ENCODE results near the genes ACER2 and TMEM215.

DNA sequence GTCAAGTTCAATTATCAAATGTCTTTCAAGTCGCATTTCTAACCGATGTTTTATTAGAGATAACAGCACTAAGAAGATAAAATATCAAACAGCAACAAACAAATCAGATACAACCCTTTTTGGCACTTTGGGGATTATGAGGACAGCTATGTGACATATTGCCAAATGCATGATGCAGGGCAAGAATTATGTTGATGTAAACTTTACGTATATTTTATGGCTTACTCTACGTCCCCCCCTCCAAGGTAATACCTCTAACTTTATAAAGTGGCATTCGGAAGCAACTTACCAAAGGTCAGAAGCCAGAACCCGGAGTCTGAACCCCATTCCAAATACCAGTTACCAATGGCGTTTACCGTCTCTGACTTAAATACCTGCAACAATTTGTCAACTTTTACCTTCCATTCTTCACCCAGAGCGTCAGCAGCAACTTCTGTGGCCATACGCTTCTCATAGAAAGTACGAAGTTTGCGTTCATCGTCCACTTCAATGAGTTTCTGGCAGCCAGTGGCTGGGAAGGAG is 886 bp downstream of the RPS6 start:
- RRBS, result no CpG with 5 or more reads among the region's 13 CpGs

- RRBS, result 1% methylated on average over 25 of the region's 77 CpGs
Measured at GRCh38 chr9:19408610-19409666, at the start of gene ACER2. ACER2 (plus strand) TSS chr9:19409009.

DNA sequence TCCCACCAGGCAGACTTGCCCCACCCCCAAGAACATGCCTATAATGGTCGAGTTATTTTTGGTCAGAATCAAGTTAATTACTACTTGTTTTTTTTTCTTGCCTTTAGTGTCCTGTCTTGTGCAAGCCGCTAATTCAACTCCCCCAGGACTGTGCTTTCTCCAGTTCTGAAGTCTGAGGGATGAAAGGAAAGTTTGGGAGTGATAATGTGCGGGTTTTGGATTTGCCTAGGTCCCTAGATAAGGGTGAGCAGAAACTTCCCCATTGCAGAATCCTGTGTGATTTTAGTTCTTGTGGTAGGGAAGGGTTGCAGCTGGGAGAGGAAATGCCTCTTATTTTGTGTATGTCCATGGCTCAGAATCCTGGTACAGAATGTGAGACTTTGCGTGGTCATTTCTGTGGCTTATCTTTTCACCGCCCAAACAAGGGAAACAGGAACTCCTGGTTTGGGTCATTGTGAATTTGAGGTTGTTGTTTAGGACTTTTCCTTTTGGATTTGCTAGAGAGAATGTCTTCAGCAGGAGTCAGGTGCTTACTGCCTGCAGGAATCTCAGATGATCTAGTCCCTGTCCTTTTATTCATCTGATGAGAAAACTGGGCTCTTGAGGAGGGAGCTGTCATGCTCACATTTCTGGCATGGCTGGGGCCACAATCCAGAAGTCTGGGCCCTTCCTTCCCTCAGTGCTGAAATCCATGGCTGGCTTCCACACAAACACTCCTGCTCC is 1.0 kb downstream of the ACER2 start:
- RRBS, result no CpG with 5 or more reads among the region's 5 CpGs

DNA sequence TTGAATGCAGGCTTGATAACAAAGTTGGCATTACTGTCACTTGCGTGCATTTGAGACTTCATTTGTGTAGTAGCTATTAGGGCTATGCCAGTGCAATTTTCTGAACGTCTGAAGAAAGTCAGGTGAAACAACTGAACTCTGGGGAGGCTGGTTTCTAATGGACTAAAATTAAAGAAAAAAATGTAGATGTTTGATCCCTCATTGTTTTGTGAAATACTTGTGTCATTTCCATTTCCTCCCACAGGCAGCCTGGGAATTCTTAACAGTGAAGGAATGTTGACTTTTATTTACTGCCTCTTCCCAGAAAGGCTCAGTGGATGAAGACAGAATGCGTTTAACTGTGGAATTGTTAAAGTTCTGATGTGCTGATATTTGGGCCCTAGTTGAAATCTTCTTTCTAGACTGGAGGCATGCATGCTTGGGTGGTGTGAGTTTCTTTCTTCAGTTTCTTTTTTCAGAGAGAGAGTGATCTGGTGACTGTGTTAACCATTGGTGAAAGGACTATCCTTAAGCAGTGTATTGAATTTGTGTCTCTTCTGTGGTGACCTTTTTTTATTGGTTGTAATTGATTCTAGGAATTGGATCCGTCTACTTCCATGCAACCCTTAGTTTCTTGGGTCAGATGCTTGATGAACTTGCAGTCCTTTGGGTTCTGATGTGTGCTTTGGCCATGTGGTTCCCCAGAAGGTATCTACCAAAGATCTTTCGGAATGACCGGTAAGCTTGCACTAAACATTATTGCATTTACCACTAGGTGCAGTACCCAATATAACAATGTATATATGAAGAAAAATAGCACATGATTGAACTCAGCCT is 15.5 kb downstream of the ACER2 start:
- RRBS, result no CpG with 5 or more reads among the region's 6 CpGs

DNA sequence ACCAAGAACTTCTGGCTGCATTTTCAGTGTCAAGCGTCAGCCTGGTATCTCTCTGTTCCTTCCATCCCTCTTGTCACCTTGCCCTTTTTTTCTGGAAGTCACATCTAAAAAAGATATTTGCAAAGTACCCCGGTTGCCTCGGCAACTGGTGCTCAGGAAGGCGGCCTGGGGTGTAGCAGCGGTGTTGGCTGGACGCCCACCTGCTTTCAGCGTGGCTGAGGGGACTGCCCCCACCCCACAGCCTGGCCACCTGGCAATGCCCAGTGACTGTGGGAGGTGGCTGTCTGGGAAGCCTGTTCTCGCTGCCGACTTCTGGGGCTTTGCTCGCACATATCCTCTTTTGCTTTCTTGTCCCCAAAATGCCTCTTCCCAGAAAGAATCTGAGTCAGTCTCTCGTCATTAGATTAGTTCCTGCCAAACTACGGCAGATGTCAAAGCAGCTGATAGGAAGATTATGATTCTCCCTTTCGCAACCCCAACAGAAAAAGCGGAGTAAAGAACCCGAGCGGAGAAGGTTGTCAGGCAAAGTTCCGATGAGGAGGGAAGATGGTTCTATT is 84.6 kb downstream of the ACER2 start:
- RRBS, result no CpG with 5 or more reads among the region's 17 CpGs

DNA sequence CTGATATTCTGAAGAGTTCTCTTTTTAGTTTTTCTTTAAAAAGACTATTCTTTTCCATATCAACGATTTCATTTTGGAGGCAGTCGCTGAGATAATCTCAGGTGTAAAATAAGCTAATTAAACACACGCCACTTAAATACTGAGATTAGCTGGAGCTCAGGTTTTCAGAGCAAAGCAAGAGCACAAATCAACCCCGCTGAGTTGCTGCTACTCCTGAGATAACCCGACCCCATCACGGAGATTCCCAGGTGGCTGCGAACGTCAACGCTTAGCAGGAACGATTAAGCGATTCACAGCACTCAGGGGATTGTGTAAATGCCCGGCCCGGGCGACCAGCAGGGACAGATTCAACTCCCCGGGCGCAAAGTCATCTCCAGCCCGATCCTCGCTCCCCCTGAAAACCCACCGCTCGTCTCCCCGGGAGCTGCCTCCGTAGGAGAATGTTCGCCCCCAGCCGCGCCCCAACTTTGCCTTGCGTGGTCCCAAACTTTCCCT is 796 bp downstream of the SLC24A2 start:
- RRBS, result 7% methylated on average over 7 of the region's 26 CpGs

GRCh38 chr9:20159150-20159520 is 370.3 kb upstream of the SLC24A2 start:
- RRBS, result no CpG with 5 or more reads among the region's 5 CpGs

DNA sequence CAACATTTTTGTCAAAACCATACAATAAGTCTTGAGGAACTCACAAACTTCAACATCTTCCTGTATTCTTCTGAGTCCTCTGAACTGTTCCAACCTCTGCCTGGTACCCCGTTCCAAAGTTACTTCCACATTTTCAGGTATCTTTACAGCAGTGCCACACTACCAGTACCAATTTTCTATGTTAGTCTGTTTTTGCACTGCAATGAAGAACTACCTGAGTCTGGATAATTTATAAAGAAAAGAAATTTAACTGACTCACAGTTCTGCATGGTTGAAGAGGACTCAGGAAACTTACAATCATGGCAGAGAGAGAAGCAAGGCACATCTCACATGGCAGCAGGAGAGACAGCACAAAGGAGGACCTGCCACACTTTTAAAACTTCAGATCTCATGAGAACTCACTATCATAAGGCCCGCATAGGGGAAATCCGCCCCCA is 81.1 kb downstream of the MLLT3 start:
- RRBS, result no CpG with 5 or more reads among the region's 3 CpGs

- RRBS, result no CpG with 5 or more reads among the region's 5 CpGs
Measured at GRCh38 chr9:20732129-20732567, 48.1 kb downstream of the FOCAD start.

GRCh38 chr9:21527989-21528444 is 45.9 kb upstream of the IFNE start:
- RRBS, result no CpG with 5 or more reads among the region's 5 CpGs

DNA sequence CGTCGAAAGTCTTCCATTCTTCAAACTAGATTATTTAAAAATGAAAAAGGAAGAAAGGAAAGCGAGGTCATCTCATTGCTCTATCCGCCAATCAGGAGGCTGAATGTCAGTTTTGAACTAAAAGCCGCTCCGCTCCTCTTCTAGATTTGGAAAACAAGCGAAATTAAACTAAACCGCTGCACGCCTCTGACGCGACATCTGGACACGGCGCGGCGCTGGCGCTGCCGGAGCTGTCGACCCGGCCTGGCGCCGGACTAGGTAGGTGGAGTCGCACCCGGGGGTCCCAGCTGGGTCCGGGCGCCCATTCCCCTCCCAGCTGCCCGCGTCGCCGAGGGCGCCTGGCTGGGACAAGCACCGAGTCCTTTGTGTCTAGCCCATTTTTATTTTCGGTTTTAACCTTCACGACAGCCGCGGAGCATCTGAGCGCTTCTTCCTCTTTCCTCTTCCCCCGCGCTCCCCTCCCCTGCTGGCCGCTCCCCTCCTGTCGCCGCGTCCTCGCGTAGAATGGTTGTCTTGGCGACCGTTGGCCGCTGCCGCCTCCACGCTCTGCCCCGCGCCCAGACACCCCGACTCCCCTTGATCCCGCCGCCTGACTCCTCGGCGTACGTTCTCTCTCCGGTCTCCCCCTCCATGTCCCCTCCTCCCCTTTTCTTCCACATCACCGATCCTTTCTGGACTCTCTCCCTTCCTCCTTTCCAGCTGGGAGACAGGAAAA is 14.0 kb downstream of the CDKN2B start:
- RRBS, result no CpG with 5 or more reads among the region's 59 CpGs

DNA sequence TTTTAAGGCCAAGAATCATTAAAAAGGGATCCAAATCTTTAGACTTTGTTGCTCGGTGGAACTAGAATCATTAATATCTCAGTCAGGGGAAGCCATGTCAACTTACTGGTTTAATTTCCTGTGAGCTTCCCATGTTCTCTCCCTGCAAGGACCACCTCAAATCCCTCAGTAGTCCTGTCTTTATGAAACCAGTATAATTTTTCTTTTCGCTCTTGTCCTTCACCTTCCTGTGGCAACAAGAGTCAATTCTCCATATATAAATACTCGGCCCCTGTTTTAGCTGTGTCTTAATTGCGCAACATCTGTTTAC is 30.0 kb upstream of the CDKN2B start:
- RRBS, result no CpG with 5 or more reads among the region's 4 CpGs

- RRBS, result no CpG with 5 or more reads among the region's 2 CpGs
Measured at GRCh38 chr9:22098537-22099240, 89.6 kb upstream of the CDKN2B start.

DNA sequence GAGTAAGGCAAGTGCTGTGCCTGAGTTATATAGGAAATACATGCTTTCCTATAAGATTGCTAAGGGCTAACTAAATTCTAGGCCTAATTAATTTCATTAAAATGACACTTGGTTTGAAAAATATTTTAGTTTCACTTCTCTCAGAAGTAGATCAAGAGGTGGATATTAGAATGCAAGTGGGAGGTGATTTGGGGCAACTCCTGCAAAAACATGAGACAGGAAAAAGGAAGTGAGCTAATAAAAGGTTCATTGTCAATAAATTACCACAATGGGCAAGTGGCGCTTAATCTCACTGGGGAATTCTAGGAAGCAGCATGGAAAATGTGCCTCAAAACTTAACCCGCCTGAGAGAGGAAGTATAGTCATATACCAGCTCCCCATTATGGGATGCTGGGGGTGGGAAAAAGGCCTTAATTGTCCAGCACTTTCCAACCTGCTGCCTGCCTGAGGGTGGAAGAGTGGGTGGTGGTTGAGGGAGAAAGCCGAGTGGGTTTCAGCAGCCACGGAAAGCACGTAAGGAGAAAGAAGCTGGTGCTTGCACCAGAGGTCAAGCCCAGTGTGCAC is 204.1 kb downstream of the ELAVL2 start:
- RRBS, result no CpG with 5 or more reads among the region's 5 CpGs

GRCh38 chr9:26746648-26747169 is 145.9 kb downstream of the CAAP1 start:
- RRBS, result no CpG with 5 or more reads among the region's 3 CpGs

DNA sequence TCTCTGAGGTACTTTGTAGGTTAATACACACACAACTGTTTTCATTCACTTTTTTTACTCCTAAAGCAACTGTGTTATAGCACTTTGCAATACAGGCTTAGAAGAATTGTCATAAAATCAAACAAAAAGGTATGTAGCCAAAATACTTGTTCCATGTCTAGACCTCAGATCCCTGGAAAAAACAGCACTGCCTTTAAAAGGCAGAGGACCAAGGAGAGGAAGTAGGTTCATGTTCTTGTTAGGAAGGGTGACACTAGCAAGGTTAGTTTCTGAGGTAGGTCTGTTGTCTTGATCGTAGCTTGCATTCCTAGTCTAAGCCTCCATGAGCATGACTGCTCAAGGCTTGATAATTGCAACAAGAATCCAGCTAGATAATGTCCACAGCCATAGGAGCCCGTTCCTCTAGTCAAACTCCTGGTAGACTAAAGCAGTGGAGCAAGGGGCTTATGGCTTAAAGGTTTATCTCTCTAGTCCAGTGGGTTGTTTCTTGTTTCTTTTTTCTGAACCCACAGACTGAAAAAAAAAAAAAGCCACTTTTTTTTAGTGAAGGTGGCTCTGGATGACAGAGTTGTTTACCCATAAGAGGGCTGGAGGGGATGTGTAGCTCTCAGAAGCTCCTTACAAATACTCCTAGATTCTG is 2.1 kb downstream of the TEK start:
- RRBS, result no CpG with 5 or more reads among the region's 2 CpGs

GRCh38 chr9:27564718-27565061 is 8.6 kb downstream of the C9orf72 start:
- RRBS, result no CpG with 5 or more reads among the region's 1 CpG

DNA sequence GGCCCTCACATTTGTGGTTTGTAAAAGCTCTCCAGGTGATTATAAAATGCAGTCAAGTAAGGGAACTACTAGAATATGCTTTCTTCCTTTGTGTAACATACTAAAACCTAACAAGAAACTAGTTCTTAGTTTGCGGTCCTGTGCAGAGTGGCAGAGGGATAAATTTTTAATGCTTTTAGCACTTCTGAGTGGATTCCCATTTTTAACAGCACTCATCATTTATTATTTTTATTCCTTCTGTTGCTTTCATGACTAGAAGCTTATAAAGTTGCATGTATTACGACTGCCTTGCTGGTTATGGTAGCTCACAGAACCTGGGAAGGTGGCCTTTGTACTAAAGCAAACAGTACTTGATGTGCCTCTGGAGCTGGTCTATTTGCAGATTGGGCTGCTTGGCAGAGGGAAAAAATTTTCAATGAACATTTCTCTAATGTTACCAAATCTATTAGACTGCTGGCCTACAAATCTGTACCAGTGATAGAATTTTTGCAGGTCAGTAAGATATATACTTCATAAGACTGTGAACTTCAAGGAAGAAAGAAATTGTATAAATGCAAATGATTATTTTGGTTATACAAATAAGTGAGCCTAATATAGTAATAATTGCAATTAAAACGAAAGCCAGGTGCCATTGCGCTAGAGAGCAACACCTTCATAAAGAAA is 274.5 kb upstream of the C9orf72 start:
- RRBS, result no CpG with 5 or more reads among the region's 4 CpGs

- RRBS, result no CpG with 5 or more reads among the region's 4 CpGs
Measured at GRCh38 chr9:31633515-31633897, 750.9 kb upstream of the ACO1 start.

- RRBS, result 10% methylated on average over 15 of the region's 64 CpGs
Measured at GRCh38 chr9:32783152-32784122, at the start of gene TMEM215. TMEM215 (plus strand) TSS chr9:32783540.

Data from hTERT-HM (cell line).